ENCODE measurements around the genes WNT2, CPED1 and PTPRZ1.

DNA sequence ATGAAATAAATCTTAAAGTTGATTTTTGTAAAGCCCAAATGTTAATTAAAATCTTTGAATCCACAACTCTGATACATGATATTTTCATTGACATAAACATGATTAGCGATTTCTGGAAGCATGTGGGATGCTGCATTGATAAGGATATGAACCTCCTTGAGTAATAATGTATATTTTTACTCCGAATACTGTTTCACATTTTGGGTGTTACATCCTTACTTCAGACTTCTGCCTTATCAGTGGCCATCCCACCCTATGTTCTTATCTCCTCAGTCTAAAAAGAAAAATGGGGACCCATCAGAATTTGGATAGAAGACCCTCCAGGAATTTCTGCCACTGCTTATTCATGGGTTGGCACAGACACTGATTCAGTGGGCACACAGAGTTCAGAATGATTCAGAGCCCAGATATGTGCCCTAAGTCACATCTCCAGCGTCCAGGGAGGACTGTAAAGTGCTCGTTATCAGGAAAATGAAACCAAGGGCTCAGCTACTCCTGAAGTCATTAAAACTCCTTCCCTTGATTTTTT, 34.4 kb downstream of the MET start:
- PRO-cap, 4 experiments: no peak in any of the 4 experiments
- RAMPAGE, long total RNA, 4 experiments: no peak in any of the 4 experiments

- PRO-cap, 4 experiments: no peak in any of the 4 experiments
- RAMPAGE, long total RNA, 4 experiments: no peak in any of the 4 experiments
These were observed 81.5 kb upstream of the CAPZA2 start for GRCh38 chr7:116780781-116781419.

- PRO-cap, 4 experiments: peak in 2 of 4 experiments; most common plus-strand start chr7:116877072 (in 2); most common minus-strand start chr7:116876882 (in 1)
- RAMPAGE, long total RNA, 4 experiments: no peak in any of the 4 experiments
These were observed 14.3 kb downstream of the CAPZA2 start for GRCh38 chr7:116876683-116877162.

GRCh38 chr7:116955681-116956501, 2.6 kb downstream of the ST7 start:
- PRO-cap, 4 experiments: no peak in any of the 4 experiments
- RAMPAGE, long total RNA, 4 experiments: no peak in any of the 4 experiments

- PRO-cap, 4 experiments: no peak in any of the 4 experiments
- RAMPAGE, long total RNA, 4 experiments: no peak in any of the 4 experiments
These were observed 112.3 kb downstream of the ST7 start for GRCh38 chr7:117065484-117066110.

GRCh38 chr7:117072538-117073211, 119.4 kb downstream of the ST7 start:
- PRO-cap, 4 experiments: peak in 2 of 4 experiments; most common plus-strand start chr7:117072816 (in 2)
- RAMPAGE, long total RNA, 4 experiments: no peak in any of the 4 experiments

DNA sequence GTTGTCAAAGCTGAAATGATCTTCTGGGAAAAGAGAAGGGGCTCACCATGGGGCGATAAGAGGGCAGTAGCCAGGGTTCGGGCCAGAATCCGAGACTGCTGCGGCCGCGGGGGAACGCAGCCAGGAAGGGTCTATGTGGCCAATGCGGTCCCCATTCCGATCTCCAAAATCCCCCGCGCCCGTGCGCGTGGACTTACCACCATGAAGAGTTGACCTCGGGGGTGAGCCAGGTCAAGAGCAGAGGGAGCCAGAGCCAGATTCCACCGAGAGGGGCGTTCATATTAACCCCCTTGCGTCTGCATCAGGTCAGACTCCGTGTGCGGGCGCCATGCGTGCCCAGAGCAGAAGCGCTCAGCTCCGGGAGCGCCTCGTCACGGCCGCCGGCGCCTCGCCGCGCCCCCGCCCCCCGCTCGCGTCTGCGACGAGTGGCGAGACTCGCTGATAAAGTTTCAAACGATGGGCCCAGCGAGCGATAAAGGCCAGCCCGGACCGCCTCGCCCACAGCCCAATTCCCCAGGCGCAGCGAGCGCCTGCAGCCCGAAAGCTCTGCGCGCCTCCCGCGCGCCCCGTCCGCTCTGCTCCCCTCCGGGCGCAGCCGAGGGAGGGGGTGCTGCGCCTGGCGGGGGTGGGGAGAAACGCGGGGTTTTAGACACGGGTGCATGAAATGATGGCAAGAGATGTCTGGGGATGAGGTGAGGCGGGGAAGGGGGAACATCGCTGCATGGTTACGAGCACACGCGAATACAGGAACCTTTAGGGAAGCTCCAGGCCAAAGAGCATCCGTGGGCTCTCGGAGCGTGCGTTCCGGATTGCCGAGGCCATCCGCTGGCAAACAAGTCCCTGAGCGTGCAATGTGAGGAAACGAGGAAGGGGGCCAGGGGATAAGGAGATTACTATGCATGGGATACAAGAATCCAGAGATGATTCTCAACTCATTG, at the start of gene WNT2:
Gene WNT2, minus strand, starts transcription at position 349 of the 938 bp plus-strand sequence.
- PRO-cap, 4 experiments: peak in 3 of 4 experiments; most common plus-strand start position 452 of the sequence (in 3); most common minus-strand start position 577 of the sequence (in 3)
- RAMPAGE, long total RNA, 4 experiments: start-site peak on the minus strand in 2 of 4 experiments, centred at positions 552 to 574 of the sequence, 6 to 13 reads per replicate

GRCh38 chr7:117630556-117630984, 150.7 kb downstream of the CFTR start:
- PRO-cap, 4 experiments: no peak in any of the 4 experiments
- RAMPAGE, long total RNA, 4 experiments: no peak in any of the 4 experiments

- PRO-cap, 4 experiments: no peak in any of the 4 experiments
- RAMPAGE, long total RNA, 4 experiments: no peak in any of the 4 experiments
These were observed 121.5 kb downstream of the CTTNBP2 start for GRCh38 chr7:117751825-117752151.

DNA sequence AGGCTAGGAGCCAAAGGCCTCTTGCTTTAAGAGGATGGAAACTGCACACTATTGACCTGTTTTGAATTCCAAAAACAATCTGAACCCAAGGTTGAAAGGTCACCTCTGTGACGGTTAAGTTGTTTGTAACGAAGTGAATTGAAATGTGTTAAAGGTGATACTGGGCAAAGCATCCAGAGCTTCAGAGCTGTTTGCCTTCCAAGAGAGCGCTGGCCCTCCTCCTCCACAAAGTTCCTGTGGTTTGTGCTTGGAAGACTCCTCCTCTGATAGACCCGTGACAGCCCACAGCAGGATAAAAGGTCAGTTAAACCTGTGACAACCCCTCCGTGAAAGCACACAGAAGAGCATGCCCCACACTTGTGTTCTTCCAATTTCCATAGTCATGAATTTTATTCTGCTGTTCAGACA, 133.8 kb upstream of the CTTNBP2 start:
- PRO-cap, 4 experiments: no peak in any of the 4 experiments
- RAMPAGE, long total RNA, 4 experiments: no peak in any of the 4 experiments

- PRO-cap, 4 experiments: peak in 4 of 4 experiments; most common plus-strand start chr7:118214700 (in 2); most common minus-strand start chr7:118214524 (in 3)
- RAMPAGE, long total RNA, 4 experiments: start-site peak on the plus strand in 2 of 4 experiments, at chr7:118214634-118214689 at its widest, 12 to 14 reads per replicate
These were observed 10.0 kb upstream of the ANKRD7 start for GRCh38 chr7:118214432-118214947.

DNA sequence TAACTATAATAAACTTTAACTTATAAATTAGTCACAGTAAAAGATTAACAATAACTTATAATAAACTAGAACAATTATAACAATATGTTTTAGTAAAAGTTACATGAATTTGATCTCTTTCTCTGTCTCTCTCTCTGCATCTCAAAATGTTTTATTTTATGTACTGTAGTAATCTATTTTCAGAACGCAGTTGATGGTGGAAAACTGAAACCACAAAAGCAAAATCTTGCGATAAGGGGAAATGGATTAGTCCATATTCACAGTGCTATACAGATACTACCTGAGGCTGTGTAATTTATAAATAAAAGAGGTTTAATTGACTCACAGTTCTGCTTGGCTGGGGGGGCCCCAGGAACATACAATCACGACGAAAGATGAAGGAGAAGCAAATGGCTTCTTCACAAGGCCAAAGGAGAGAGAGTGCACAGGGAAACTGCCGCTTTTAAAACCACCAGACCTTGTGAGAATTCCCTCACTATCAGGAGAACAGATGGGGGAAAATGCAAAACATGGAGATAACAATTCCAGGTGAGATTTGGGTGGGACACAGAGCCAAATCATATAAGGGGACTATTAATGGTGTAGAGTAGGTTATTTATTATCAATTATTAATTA, 378.0 kb upstream of the KCND2 start:
- PRO-cap, 4 experiments: no peak in any of the 4 experiments
- RAMPAGE, long total RNA, 4 experiments: start-site peak on the minus strand in 4 of 4 experiments, centred at positions 402 to 432 of the sequence, 21 to 49 reads per replicate

GRCh38 chr7:120167868-120168295, 105.1 kb upstream of the KCND2 start:
- PRO-cap, 4 experiments: no peak in any of the 4 experiments
- RAMPAGE, long total RNA, 4 experiments: no peak in any of the 4 experiments

GRCh38 chr7:120988553-120989487, at the start of gene CPED1:
Gene CPED1, plus strand, starts transcription at chr7:120988711.
- PRO-cap, 4 experiments: peak in 4 of 4 experiments; most common plus-strand start chr7:120988689 (in 3); most common minus-strand start chr7:120988729 (in 4)
- RAMPAGE, long total RNA, 4 experiments: start-site peak on the plus strand in 4 of 4 experiments, at chr7:120988699-120989609 at its widest, 27 to 558 reads per replicate

- PRO-cap, 4 experiments: peak in 1 of 4 experiments; most common minus-strand start chr7:120991914 (in 1)
- RAMPAGE, long total RNA, 4 experiments: no peak in any of the 4 experiments
These were observed 3.0 kb downstream of the CPED1 start for GRCh38 chr7:120991388-120991973.

DNA sequence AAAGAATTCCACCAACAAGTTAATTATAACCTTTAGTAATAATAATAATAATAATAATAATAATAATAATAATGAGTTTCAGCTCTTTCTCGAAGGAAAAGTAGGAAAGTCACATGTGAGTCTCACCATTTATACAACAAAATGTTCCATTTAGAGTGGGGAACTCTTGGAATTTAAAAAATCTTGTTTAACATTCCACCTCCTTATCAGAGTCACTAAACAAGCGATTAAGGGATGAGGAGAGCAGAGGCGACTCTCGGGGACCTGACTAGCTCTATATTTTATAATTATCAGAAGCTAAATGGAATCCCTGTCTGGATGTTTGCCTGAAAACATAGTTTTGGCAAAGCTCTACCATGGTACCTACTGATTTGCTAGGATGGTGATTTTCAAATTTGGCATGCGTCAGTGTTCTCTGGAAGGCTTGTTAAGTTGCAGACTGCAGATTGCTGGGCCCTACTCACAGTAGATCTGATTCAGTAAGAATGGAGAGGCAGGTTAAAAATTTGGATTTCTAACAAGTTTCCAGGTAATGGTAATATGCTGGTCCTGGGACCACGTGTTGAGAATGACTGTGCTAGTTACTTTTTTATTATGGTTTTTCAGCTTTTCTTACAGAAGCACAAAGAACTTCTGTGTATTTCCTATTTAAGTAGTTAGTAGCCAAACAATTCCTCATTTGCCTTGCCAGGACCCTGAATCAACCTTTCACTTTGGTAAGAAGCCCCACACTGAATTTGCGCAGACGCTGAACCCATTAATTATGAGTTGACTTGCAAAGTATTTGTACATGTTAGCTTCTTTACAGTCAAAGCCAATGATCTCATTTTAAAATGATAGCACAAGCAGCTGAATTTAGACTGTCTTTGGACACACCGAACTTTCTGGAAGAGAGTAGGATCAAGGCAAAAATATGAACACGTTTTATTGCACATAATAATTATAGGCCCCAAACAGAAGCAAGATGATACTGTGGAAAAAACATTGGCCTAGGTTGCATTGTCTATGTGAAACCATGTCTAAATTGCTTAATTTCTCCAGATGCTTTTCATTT, 39.5 kb downstream of the CPED1 start:
- PRO-cap, 4 experiments: no peak in any of the 4 experiments
- RAMPAGE, long total RNA, 4 experiments: no peak in any of the 4 experiments

DNA sequence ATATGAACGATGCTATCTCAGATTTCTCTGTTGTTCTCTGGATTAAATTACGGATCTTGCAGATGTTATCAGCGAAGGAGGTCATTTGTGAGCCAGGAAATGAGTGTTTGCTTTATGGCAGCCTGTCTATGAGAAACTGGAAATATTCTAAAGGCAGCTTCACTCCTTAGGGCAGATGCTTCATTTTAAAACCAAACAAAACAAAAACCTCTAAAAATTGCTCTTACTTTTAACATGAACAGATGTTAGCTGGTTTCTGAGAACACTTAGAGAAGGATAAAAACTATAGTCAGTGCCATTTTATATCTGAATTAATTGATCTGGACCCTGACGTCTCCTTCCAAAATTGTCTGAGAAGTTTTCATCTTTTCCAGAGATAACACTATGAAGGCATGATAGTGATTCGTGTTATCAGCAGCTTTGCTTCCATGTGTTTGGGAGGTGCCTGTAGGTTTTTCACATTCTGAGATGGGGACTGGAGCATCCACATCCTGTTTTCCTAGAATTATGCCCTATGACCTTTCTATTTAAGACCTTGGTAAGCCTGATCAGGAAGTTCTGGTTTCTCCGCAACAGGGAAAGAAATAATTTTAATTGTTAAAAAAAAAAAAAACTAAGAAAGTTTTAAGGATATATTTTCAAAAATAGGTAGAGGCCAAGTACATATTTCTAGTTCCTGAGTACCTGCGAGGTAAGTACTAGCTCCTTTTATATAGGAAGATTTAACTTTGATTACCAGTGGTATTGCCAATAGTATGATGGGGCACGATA, 53.2 kb downstream of the CPED1 start:
- PRO-cap, 4 experiments: peak in 3 of 4 experiments; most common plus-strand start position 461 of the sequence (in 3); most common minus-strand start position 436 of the sequence (in 2)
- RAMPAGE, long total RNA, 4 experiments: no peak in any of the 4 experiments

DNA sequence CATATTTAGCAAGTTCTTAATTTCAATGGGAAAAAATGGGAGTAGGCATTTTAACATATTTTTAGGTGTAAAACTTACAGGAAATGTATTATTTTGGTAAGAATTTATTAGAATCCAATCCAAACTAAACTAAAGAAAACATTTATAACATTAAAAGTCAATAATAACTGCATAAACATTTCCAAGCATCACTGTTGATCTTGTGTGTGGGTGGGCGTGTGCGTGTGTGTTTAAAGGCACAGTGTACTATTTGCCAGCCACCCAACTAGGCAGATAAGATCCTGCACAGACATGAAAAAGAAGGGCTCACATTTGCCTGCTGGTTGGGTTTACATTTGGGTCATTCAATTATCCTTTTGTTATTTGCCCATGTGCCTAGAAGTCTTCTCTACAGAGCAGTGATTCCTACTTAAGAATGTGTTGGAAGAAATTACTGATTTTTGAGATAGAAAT, 31.0 kb upstream of the WNT16 start:
- PRO-cap, 4 experiments: no peak in any of the 4 experiments
- RAMPAGE, long total RNA, 4 experiments: no peak in any of the 4 experiments

DNA sequence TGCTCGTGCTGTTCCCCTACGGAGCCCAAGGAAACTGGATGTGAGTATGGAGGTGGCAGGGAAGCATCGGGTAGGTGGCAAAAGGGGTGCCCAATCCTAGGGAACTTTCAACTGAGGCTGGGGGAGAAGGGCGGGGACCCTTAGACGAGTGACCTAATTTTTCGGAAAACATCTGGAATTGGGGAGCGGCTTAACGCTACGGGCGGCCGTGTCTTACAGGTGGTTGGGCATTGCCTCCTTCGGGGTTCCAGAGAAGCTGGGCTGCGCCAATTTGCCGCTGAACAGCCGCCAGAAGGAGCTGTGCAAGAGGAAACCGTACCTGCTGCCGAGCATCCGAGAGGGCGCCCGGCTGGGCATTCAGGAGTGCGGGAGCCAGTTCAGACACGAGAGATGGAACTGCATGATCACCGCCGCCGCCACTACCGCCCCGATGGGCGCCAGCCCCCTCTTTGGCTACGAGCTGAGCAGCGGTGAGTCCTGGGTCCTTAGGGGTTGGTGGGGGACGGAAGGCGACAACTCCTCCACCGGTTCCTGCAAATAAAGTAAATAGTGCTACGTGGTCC, 629 bp downstream of the WNT16 start:
- PRO-cap, 4 experiments: peak in 1 of 4 experiments; most common plus-strand start position 342 of the sequence (in 1)
- RAMPAGE, long total RNA, 4 experiments: start-site peak on the plus strand in 1 of 4 experiments, centred at position 340 of the sequence, 13 reads per replicate

DNA sequence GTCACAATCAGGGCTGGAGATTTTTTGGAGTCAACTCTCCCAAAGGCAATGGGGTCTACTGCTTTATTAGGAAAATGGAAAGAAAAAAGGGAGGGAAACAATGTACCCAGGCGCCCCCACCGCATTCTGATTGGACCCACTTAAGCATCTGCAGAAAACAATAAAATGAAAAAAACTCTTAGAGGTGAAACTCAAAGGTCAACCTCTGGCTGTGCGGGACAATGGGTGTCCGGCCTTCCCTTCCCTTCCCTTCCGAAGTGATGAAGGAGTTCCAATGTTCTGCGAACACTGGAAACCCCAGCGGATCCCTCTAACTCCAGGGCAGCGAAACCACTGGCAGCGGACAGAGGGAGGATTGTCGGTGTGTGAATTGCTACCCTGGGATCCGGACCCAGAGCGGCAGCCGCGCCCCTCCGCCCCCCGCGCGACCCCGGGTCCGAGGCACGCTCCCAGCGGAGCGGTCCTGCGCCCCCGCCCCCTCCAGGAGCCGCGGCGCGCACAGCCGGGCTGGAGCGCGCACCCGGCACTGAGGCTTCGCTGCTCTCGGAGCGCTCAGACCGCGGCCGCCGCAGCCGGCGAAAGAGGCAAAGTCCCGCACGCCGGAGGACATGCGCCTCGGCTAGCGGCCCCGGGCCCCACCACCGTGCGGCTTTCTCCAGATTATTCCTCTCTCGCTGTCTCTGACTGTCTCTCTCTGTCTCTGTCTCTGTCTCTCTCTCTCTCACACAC, at the start of gene PTPRZ1:
Gene PTPRZ1, plus strand, starts transcription at position 555 of the 729 bp plus-strand sequence.
- PRO-cap, 4 experiments: peak in 1 of 4 experiments; most common plus-strand start position 541 of the sequence (in 1)
- RAMPAGE, long total RNA, 4 experiments: start-site peak on the plus strand in 4 of 4 experiments, centred at positions 520 to 538 of the sequence, 20 to 95 reads per replicate